Cardiac septum (tissue), 1 donor: ENCODE measurements around the genes NMB and ZNF592.

DNA sequence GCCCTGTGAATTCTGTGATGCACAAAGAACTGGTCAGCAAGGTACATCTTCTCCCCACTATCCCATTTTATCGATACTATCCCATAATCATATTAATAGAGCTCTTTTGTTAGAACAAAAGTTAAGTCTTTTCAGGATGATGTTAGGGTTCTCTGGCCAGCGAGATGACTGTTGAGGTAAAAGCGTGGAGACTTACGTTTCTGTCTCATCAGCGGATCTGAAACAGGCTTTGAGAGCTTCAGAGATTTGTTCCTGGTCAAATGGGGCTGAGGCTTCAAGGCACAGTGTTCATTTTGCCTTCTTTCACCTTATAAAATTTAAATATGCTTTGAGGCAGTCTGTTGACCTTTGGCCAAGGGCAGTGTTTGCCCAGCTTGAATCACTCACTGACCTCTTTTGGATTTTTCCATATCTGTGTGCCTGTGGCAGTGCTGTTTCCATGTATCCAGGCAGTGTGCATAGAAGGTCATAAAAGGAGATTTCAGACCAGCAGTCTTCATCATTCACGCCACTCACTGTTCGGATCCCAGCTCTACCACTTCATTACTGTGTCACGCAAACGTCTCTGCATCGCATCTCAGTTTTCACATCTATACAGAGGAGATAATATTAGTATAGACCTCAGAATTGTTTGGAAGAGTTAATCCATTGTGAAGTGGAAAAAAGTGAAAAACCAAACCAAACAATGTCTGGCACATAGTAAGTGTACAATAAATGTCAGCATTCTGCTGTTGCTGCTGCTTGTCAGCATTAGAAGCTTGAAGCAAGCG is 3.2 kb downstream of the ADAMTSL3 start:
- PRO-cap: no peak

DNA sequence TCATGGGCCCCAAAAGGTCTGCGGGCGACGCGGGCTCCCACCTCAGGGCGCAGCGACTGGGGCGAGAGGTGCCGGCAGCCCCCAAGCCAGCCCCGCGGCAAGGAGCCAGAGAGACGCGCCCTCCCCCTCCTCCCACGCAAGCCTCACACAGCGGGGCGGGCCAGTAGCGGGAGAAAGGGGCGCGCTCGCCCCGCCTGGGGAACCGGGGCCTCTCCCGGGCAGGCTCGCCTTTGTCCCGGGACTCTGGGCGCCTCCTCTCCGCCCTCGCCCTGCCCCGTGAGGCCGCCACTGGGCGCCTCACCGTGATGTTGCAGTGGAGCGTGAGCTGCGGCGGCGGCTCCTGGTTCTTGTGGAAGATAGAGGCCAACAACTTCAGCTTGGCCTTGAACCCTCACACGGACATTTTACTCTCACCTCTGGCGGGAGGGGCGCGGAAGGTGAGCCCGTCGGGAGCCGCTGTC is 100.6 kb upstream of the ZSCAN2 start:
- PRO-cap: no peak

DNA sequence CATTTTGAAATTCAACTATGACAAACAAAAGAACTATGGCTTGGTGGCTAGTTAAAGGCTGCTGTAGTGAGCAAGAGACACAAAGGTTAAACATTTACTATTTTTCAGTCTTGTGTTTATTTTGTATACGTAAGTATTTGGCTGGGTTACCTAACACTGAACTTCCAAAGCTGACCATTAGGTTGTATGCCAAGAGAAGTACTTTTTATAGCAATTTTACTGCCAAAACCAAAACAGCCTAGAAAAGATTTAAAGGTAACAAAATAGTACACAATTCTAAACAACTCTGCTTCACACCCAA is 69.1 kb upstream of the ZSCAN2 start:
- PRO-cap: no peak

DNA sequence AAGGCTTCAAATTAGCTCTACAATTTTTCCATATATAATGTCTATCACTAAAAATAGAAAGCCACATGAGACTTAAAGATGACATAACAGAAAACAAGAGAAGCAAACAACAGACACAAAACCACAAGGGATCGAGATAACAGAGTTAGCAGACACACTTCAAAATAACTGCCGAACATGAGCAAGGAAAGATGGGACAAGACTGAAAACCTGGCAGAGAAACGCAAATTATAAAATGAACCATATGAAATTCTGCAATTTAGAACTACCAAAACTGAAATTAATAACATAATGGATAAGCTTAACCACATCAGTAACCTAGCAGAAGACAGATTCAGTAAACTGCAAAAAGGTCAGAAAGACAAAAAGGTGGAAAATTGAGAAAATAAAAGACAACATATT is 65.9 kb upstream of the ZSCAN2 start:
- PRO-cap: no peak

GRCh38 chr15:84541948-84542589 is 58.7 kb upstream of the ZSCAN2 start:
- PRO-cap: no peak

DNA sequence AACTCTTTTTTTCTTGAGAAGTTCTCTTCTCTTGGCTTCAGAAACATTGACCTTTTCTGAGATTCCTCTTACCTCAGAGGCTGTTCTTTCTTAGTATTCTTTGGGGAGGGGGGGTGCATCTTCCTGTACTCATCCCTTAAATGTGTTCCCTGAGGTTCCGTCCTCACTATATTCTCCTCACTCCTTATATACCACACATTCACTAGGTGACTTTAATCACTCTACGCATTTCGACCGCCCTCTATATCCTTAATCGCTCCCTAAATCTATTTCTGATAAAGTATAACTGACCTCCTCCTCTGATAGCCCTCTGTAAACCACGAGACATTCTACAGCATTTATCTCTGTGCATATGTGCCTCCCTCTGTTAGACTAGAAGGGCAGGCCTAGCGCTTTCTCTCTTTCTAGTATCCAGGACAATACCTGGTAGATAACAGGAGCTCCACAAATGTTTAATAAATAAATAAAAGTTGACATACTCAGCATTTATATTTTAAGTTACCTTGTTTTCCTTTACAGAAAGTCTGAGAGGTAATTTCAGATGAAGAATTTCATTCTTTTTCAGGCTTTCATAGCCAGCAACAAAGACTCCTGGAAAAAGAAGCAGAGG is 1.8 kb downstream of the WDR73 start:
- PRO-cap: no peak

GRCh38 chr15:84657820-84658966 is at the start of gene NMB:
NMB (minus strand) TSS chr15:84658199.
- PRO-cap: unidirectional peak, minus-strand start at chr15:84658199

GRCh38 chr15:84748499-84749154 is at the start of gene ZNF592:
ZNF592 (plus strand) TSS chr15:84748592.
- PRO-cap: bidirectional peak, plus-strand start at chr15:84748603, minus-strand start at chr15:84748458; bidirectional peak, plus-strand start at chr15:84748959, minus-strand start at chr15:84748840

- PRO-cap: no peak
Measured at GRCh38 chr15:84770471-84770777, 22.0 kb downstream of the ZNF592 start.

DNA sequence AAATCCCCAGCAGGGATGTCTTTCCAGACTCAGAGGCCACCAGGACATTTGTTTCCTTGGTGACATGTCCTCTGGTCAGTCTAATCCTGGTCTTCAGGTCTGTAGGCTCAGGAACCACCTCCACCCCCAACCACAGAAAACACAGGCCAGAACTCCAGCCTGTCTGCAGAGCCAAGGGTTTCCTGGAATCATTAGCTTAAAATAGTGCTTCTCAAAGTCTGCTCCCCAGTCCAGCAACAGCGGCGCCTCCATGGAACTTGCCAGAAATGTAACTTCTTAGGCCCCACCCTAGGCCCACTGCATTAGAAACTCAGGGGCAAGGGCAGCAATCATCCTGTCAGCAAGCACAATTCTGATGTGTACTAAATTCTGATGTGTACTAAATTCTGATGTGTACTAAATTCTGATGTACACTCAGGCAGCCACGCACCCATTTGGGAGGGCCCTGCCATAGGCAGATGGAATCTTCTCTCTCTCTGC is 20.0 kb downstream of the SLC28A1 start:
- PRO-cap: bidirectional peak, plus-strand start at position 302 of the sequence, minus-strand start at position 73 of the sequence

GRCh38 chr15:84906653-84906919 is 22.1 kb downstream of the SLC28A1 start:
- PRO-cap: no peak

DNA sequence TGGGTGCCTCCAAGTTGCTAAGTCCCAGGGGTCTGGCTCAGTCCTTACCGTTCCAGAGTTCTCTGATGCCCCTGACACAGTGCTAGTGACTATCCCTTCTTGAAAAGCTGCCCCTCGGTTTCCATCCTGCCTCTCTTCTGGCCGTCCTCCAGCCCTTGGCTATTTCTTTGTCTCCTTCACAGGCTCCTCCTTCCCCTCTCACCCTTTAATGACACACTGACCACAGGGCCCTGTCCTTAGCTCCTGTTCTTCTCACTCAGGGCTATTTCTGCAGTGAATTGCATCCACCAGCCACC is 31.1 kb downstream of the SLC28A1 start:
- PRO-cap: unidirectional peak, minus-strand start at position 139 of the sequence

GRCh38 chr15:84929883-84930515 is 45.5 kb downstream of the SLC28A1 start:
- PRO-cap: no peak

GRCh38 chr15:85000888-85001417 is 19.3 kb downstream of the PDE8A start:
- PRO-cap: no peak

DNA sequence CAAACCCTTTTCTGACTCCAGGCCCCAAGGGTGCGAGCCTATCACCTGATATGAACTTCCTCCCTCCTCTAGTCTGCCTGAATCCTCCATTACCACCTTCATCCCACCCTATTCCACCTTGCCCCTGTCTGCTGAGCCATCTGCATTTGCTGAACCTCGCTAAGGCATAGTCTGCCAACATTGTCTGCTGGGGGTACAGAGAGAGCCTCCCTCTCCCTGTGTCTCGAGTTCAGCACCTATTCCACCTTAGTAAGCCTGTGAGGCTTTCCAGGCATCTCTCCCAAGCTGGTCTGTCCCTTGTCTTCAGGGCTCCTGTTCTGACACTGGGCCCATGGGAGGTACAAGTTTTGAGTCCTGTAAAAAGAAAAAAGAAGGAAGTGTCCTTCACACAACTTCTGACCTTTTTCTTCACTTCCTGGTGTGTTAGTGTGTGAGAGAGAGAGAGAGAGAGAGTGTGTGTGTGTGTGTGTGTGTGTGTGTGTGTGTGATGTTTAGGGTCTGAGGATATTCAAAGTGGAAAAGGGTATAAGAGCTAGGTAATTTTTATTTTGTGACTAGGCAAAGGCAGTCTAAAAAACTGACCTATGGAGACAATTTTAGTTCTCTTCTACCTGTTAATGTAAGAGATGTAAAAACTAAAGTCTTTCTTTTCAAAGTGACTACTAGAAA is 27.1 kb downstream of the PDE8A start:
- PRO-cap: no peak

GRCh38 chr15:85036607-85037287 is 55.1 kb downstream of the PDE8A start:
- PRO-cap: no peak

- PRO-cap: no peak
Measured at GRCh38 chr15:85039092-85039990, 57.7 kb downstream of the PDE8A start.

DNA sequence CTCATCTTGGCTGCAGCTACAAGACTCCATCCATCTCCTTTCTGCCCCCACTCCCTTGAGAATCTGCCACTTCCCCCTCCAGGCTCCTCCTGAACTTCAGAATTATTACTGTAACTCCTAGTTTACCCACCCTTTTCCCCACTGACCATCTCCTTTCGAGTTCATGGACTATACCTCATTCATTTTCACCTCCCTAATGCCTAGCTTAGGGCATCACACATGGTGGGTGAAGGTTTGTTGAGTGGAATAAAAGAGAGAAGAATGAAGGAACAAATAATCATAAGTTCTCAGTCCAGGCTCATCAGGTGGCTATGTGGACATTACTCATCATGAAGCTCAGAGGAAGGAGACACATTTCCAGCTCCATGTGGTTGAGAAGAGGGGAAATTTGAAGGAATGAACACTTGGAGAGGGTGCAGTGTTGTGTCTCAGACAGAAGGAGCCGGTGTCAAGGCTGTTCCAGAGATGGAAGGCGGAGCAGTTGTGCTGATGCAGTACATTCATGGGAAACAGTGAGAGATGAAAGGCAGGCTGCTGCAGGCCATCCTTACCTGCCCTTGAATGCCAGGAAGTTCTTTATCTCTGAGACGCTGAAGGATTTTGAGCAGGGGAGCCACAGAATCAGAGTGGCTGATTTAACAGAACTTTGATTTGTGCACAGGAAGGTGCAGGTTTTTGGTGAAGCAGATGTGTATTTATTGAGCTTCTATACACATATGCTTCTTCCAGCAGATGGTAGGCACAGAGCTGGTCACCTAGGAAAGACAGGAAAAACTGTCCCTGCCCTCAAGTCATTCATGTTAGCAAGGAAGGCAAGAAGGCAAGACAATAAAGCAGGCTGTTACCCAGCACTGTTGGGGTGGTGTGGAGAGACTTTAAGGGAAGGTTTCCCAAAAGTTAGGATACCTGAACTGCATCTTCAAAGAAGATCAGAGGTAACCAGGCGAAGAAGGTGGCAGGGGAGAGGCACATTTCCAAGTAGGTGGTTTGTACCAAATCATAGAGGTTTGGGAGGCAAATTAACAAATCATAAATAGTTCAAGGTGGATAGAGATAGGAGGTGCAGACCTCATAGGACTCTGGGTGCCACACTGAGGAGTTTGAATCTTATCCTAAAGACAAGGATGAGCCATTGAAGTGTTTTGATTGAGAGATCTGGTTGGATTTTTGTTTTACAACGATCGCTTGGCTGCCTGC is 125.0 kb downstream of the PDE8A start:
- PRO-cap: no peak

GRCh38 chr15:85108071-85108824 is 126.6 kb downstream of the PDE8A start:
- PRO-cap: no peak

- PRO-cap: bidirectional peak, plus-strand start at chr15:85331490, minus-strand start at chr15:85331224
Measured at GRCh38 chr15:85330793-85331962, 49.2 kb upstream of the AKAP13 start.